GM23248 (cell line): ENCODE data around the genes S1PR4 and CACTIN.

DNA sequence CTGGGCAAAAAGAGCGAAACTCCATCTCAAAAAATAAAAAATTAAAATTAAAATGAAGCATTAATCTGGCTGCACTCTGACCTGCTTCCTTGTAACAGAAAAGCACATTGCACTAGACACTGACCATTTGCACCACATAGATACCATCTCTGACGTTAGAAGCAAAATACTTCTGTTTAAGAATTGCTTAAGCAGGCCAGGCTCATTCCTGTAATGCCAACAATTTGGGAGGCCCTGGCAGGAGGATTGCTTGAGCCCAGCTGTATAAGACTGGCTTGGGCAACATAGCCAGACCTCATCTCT, 7.3 kb upstream of the TLE6 start:
- RAMPAGE, long total RNA, result no peak

GRCh38 chr19:3084775-3085251, 9.3 kb upstream of the GNA11 start:
- RAMPAGE, long total RNA, result no peak

DNA sequence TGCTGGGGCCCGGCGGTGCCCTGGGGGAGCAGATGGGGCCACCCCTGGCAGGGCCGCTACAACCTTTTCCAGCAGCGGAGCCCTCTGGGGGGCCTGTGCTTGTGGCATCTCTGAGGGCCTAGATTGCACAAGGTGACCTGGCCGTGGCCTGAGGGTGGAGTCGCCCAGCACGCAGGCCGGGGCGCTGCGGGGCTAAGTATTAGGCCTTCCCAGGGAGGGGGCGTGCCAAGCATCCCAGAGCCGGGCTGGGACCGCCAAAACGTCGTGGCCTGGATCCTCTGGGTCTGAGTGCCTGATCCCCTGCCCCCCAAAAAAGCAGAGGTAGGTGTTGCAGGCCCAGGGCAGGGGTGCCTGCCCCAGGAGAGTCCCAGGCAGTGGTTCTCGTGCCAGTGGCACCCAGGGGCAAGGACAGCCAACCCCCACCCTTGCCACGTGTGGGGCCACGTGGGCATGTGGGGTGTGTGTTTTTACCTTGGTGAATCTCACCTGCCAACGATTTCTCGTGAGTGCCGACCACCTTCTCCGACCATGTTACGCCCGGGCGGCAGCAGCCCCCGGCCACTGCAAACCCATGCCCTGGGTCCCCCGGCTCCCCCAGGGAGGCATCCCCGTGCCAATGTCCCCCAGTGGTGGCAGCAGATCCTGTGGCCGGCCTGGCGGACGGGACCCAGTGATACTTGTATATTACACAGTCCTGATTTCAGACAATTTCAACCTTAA, 12.6 kb upstream of the GNA15 start:
- RAMPAGE, long total RNA, result no peak

- RAMPAGE, long total RNA, result no peak
Measured at GRCh38 chr19:3178207-3178962, at the start of gene S1PR4. S1PR4 (plus strand) TSS chr19:3178769.

- RAMPAGE, long total RNA, result no peak
Measured at GRCh38 chr19:3406450-3406999, 40.1 kb downstream of the NFIC start.

DNA sequence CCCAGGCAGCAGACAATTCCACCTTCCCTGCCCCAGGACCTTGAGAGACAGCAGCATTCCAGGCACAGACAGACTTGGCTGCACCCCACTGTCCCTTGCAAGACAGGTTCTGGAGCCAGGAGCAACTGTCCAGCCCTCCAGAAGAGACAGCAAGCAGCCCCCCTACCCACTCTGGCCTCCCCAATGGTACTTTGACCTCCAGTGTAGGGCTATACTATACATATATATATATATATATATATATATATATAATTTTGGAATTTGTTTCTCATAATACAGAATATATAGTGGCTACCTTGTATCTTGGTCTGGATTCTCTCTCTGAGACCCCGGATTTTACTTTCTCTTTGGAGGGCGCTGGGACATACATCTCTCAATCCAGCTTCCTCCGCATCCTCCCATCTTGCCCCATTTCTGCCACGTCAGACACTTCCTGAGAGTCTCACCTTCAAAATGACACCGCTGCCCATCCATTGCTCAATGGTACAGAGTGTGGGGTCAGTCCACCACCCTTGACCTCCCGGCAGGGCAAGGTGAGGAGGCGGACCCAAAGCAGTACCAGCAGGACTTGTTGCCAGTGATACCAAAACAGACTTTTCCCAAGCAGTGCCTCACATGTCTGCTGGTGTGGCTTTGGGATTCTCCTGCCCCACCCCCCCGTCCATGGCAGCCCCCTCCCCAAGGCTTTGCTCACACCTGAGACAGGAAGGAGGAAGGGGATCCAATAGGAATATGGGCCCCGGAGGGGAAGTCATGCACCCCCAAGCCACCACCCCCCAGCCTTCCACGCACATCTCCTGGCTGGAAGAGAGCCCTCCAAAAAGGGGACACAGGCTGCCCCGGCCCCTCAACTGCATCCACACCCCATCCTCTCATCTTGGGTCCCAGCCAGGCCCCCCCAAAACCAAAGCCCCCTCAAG, 12.5 kb downstream of the SMIM24 start:
- RAMPAGE, long total RNA, result no peak

DNA sequence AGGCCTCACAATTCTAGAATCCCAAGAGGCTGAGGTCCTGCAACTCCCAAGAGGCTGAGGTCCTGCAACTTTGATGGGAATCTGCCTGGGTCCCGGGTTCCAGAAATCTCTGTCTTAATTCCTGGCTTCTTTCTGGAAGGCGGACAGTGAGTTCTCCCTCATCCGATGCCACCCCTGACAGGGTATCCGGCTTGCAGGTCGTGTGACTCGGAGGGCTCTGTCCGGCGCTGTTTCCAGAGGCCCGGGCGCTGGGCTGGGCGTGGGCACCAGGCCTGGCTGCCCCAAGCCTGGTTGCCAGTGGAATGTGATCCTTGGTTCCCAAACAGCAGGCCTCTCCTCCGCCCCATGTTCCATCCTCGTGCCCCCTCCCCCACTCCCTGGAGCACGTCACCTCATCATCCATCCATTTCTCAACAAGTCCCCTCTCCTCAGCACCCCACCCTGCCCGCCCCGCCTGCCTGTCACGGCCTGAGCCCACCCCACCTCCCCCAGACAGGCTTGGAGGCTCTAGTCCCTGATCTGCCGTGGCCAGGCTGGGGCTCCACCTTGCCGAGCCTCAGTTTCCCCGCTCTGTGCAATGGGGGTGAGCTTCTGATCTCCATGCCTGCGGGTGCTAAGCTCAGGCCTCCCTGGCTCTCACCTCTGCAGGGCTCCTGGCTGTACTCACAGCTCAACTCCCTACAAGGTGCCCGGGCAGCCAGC, 2.4 kb downstream of the TBXA2R start:
- RAMPAGE, long total RNA, result no peak

DNA sequence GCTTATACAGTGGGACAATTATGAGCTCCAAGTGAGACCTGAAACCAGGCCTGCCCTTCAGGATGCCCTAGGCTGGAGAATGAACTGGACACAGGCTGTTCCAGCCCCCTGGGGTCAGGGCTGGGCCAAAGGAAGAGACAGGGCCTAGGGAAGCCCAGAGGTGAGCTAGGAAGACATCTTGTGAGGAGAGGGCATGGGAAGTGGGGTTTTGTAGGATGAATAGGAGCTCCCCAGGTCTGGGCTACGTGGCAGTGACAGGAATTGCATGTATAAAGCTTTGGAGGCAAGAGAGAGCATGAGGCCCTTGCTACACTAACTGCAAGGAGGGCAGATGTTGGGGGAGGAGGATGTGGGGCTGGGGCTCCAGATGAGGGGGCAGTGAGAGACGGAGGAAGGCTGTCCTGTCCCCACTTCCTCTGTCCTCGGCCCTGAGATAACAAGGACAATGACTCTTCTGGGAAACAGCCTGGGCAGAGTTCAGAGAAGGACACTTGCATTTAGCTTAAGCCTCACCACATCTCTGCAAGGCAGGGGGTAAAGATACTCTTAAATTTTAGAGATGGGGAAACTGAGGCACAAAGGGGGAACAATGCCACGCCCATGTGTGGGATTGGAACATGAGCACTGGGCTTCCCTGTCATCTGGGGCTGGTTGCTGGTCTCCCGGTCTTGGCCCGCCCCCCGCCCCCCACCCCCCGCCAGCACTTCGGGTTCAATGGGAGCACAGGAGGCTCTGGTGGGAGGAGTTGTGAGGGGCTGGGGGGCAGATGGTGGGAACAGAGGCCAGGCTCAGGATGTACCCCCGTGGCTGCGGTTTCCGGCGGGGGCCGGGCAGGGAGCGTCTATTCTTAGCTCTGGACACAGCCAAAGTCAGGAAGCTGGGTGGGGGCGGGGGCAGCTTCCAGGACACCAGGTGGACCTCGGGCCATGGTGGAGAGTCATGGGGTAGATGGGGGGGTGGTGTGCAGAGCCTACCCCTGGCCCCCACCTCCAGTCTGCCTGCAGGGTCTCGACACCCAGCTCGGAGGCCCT, 1.7 kb upstream of the TBXA2R start:
- RAMPAGE, long total RNA, result no peak

GRCh38 chr19:3626563-3627363, at the start of gene CACTIN:
CACTIN (minus strand) TSS chr19:3626790.
- RAMPAGE, long total RNA, result start-site peak on the minus strand at chr19:3626755-3626775, 35 and 33 reads in 2 replicates

DNA sequence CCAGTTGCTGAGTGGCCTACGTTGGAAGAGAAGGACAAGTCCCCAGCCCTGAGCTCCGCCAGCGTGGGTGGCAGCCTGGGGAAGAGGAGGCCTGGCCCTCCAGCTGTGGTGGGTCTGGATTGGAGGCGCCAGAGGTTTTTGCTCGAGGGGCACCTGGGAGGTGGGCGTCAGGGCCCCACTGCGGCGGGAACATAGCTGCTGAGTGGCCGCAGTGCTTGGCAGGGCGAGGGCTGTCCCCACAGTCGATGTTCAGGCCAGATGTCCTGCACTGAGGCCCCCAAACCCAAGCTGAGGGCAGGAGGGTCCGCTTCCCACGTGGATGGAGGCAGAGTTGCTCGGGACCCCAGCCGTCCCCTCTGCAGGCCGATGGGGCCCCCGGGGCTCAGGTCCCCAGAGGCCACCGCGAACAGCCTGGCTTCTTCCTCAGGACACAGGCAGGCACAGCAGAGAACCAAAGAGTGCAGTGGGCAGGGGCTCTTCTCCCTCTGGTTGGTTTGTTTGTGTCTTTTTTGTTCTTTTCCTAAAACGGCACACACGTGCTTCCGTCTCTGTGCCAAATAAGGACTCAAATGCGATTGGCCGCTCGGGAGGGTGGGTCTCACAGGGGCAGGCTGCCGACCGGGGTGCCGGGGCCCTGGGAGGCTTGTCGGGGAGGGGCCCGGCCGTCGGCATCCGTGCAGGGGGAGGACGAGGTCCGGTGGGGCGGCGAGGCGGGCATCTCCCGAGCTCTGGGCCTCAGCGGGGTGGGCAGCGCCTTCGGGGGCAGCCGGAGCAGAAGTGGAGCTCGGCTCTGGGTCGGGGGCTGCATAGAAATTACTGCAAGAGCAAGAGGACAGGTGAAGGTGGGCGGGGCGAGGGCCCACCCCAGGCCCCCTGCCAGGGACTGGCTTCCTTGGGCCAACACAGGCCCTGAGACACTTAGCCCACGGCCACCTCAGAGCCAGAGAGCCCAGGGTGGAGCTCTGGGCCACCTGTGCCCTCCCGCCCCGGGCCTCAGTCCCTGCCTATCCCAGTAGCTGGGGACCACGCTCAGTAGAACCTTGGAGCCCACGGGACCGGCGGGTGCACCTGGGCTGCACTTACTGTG, 6.1 kb upstream of the CACTIN start:
- RAMPAGE, long total RNA, result no peak

DNA sequence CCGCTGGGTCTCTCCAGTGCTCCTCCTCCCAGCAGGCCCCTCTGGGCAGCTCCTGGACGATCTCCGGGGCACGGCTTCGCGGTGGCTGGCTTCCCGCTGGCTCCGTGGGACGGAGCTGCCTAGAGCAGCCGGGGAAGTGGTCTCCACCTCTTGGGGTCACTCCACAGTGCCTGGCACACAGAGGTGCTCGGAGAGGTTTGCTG, 9.8 kb upstream of the CACTIN start:
- RAMPAGE, long total RNA, result no peak

DNA sequence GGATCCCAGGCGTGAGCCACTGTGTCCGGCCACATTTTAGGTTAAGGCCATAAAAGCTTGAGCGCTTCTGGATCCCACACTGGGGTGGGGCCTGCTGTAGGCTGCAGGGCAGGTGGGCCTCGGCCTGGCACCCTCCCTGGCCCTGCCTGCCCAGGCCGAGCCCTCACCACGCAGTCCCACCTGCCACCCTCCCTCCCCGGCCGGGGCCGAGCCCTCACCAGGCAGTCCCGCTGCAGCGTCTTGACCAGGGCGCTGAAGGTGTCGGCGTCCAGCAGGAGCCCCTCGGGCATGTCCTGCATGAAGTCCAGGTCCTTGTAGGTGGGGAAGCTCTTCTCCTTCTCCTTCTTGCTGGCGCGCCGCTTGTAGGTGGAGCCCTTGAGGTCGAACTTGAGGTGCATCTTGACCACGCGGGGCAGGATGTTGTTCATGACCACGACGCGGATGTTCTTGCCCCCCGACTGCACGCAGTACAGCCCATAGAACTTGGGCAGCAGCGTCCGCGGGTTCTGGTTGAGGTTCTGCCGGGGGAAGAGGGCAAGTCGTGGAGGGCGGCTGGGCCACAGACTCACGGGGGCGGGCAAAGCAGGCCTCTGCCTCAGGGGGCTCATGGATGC, 26.6 kb upstream of the CACTIN start:
- RAMPAGE, long total RNA, result no peak

DNA sequence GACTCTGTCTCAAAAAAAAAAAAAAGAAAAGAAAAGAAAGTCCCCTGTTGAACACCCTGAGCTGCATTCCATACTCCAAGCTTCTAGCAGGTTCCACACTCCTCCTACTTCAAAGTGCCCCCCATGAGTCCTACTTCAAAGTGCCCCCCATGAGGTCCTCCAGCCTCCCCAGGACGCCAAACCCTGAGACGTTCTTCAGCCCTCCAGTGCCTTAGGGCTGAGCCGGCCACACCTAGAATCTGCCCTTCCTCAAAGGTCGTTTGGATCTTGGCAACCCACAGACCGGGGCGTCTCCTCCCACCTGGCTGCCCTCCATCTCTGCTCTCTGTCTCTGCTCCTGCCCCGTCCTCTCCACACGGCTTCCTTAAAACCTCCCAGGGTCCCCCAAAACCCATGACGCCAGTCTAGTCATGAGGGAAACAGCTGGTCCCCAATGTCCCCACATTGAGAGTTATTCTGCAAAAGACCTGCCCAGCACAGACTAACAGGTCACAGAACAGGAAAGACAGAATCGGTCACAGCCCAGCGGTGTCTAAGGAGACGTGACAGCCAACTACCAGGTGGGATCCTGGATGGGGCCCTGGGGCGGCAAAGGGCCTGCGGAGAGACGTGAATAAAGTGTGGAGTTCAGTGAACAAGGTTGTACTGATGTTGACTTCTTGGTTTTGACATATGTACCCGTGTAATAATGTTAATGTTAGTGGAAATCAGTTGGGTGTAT, 4.9 kb downstream of the TJP3 start:
- RAMPAGE, long total RNA, result no peak

DNA sequence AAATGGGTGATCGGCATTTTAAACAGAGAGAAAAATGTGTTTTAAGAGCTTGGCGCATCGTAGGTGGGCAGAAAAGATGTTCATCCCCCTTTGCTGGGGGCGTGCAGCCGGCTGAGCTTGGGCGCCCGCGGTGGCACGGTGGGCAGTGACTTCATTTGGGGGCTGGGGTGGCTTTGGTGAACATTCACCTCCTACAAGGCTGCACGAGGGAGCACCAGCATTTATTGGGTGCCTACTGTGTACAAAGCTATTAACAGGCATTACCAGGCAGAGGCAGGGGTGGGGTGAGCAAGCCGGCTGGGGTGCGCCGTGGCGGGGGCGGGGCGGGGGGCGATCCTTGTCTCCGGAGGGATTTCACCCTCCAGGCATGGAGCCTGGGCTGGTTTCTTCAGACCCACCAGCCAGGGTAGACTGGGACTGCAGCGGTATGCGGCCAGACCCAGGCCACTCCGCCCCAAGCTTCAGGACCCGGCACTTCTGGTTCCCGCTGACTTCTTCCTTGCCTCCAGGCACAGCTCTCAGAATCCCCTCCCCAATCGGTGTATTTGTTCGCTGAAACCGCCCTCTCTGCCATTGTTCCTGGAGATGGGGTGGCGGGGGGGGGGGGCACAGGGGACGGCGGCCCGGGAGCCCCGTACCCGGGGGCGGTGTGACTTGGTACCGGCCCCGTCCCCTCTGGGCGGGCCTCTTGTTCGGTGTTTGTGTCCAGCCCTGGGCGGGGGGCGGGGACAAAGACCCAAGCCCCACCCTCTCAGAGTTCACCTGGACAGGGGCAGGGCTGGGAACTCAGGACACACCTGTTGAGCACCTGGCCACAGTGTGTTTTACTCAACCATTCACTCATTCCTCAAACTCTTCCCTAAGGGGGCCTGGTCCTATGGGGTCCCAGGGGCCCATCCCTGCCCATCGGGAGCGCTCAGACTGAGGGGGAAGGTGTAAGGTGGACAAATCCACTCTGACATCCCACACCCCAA, 14.4 kb downstream of the TJP3 start:
- RAMPAGE, long total RNA, result no peak

- RAMPAGE, long total RNA, result no peak
Measured at GRCh38 chr19:3810181-3810788, 24.1 kb upstream of the MATK start.

DNA sequence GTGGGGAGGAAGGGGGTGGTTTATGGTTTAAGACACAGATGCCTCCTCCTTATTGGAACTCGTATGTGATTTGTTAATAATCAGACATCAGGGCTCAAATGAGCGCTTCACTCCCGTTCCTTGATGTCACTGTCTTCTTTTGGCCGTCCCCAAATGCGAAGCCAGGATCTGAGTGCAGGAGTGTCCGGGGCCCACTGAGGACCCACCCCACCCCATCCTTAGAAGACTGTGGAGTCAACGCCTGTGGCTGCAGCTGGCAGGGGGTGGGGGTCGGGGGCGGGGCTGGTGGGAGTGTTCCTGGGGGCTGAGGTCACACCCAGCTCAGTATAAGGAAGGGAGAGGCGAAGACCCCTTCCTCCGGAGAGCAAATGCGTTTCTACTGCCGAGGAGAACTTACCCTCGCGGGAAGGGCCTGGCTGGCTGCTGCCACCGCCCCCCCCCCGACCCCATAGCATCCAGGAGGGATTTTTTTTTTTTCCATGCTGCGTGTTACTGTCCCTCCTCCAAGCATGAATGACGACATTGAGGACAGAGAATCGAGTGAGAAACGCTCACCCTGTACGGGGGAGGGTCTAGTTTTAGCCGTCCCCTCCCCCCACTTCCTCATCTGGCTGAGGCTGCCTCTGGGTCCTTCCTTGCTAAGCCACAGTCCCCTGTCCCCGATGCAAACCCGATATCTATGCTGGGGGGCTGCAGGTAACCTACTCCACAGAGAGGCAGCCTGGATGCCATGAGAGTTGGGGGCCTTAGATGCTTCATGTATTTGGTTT, 1.1 kb downstream of the ATCAY start:
- RAMPAGE, long total RNA, result no peak

DNA sequence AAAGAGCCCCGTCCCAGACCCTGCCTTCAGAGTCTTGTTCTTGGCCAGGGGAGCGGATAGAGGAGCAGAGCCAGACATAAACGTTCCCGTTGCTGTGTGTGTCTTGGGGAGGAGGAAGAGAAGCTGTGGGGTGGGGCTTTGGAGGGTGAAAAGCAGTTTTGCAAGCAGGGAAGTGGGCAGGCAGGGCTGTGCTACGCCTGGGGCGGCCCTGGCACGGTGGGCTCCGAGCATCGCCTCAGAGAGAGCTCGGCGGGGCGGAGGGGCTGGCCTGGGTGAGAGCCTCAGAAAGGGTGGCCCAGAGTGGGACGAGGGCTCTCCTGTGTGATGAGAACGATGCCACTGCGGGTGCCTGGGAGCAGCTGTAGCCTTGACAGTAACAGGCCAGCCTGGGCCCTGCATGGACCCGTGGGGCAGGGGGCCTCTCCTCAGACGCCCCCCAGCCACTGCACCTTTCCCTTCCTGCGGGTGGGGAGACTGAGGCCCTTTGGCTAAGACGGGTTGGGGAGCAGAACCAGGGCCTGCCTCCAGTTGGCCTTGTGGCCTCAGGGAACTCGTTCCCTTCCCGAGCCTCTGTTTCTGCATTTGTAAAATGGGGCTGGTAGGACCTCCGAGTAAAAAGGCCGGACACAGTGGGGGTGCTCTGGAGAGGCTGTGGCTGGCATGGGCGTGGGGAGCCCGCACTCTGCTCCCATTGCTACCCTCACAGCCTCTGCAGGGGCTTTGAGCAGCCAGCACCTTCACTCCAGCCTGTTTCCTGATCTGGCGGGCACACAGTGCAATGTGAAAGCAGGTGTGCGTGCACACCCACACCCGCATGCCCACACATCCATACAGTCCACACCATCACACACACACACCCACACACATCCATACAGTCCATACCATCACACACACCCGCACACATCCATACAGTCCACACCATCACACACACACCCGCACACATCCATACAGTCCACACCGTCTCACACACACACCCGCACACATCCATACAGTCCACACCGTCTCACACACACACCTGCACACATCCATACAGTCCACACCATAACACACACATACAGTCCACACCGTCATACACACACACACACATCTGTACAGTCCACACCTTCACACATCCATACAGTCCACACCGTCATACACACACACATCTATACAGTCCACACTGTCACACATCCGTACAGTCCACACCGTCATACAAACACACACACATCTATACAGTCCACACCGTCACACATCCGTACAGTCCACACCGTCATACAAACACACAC, 27.8 kb downstream of the PIAS4 start:
- RAMPAGE, long total RNA, result no peak

DNA sequence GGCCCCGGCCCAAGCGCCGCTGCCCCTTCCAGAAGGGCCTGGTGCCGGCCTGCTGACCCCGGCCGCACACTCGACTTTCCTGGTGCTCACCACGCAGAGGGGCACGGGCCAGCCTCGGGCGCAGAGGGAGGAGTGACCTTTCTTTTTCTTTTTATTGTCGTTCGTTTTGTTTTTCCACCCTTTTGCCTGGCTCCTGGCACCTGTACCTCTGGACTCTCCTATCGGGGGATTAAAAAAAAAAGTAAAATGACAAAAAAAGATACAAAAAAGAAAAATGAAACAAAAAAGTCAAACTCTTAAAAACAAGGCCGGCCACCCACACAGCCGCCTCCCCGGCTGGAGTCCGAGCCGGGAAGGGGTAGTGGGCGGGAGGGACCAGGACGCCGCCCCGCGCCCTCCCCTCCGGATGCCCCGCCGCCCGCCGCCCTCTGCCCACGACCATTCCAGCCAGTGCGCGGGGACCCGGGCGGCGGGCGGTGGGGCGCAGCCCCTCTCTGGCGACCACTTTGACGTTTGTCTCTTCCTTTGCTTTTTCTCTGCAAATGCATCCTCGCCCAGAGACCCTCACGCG, 28.8 kb downstream of the ZBTB7A start:
- RAMPAGE, long total RNA, result no peak

GRCh38 chr19:4043286-4043991, 23.3 kb downstream of the ZBTB7A start:
- RAMPAGE, long total RNA, result no peak

- RAMPAGE, long total RNA, result no peak
Measured at GRCh38 chr19:4061026-4061910, 5.4 kb downstream of the ZBTB7A start.